Mononuclear cell (primary cell): Measurements from ENCODE around the gene BTD.

GRCh38 chr3:14652507-14653019 is 1.0 kb downstream of the CCDC174 start:
- RRBS: no CpG with 5 or more reads among the region's 23 CpGs

- RRBS: 89% methylated on average over 5 of the region's 5 CpGs
Observed at GRCh38 chr3:14803176-14803601, 15.6 kb upstream of the FGD5 start.

- RRBS: no CpG with 5 or more reads among the region's 22 CpGs
Observed at GRCh38 chr3:14819939-14820532, 1.3 kb downstream of the FGD5 start.

DNA sequence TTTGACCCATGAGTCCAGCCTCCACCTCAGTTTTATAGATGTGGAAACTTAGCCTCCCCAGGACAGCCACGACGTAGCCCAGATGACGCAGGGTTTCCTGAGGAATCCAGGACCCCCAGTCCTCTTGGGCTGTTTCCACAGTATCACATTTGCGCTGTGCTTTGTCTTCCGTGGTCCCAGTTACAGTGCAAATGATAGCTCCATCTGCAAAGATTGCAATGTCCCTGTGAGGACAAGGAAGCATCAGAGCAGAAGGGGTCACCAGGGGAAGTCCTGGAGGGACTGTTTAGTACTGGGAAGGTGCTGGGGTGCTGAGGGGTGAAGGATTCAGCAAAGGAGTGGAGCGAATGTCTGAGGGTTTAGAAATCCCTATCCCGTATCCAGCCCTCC is 34.2 kb downstream of the FGD5 start:
- RRBS: no CpG with 5 or more reads among the region's 7 CpGs

DNA sequence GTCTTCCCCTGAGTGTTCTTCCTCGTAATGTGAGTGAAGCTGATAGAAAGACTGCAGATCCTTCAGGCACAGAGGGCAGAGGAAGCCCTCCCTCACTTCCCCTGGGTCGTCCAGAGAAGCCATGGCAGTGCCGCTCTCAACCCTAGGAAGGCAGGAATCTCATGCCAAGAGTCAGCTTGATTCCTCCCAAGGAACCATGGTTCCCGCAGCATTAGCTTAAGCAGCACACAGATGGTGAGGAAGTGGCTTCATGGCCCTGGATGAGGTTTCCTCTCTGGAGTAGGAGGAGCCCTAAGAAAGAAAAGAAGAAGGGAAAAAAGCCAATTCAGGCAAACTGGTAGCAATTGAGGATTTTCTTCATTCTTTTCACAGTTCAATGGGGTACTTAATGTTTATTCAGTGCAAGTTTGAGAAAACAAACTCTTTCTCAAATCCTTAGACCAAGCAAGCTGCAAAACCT is 2.9 kb downstream of the RBSN start:
- RRBS: no CpG with 5 or more reads among the region's 4 CpGs

DNA sequence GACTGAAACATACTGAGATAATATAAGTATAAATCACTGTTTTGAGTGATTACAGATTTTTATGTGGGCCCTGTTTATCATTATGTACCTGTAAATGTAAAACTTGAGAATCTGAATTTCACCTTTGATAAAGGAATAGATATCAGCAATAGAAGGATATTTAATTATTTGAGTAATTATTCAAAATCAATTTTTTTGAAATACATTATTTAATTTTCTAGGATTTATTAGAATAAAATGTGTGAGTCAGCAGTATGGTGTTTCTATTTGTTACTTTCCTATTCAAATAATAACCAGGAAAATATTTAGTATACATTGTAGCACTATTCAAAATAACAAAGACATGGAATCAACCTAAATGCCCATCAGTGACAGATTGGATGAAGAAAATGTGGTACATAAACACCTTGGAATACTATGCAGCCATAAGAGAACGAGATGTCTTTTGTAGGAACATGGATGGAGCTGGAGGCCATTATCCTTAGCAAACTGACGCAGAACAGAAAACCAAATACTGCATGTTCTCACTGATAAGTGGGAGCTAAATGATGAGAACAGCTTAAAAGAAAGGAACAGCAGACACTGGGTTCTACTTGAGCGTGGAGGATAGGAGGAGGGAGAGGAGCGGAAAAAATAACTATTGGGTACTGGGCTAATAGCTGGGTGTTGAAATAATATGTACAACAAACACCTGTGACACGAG is 22.2 kb downstream of the CAPN7 start:
- RRBS: no CpG with 5 or more reads among the region's 5 CpGs

DNA sequence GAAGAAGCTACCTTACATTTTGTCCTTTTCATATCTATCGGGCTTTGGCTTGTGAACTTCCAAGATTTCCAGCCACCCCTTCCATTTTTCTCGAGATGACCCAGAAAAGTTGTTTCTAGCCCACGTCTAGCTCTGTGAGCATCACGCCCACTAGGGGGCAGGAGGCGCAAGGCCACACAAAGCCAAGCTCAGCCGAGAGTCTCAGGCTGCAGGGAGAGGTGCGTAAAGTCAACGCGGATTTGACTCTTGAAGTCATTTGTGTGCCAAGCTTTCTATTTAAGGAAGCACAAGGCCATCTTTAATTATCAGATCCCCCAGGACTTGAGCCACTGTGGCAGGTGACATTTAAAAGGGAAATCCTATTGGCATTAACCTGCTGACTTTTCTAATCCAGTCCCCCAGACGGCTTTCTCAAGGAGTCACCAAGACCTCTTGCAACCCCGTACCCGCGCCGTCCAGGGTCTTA is 62.0 kb downstream of the CAPN7 start:
- RRBS: no CpG with 5 or more reads among the region's 14 CpGs

DNA sequence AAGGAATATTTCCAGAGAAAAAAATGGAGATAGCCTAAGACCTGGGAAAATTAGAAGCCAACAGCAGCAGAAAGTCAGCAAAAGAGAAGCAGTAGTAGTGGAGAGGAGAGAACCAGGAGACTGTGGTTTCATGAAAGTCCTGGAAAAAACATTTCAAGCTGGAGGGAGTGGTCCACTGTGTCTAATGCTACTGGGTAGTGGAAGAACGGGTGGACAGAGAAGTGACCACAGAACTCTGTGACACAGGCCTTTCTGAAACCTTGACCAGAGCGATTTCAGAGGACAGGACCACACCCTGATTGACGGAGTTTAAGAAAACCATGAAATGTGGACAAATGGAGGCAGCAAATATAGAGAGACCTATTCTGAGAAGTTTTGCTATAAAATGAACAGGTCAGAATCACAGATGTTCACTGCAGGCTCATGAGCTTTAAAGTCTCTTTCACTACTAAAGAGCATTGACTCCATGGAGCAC is 15.4 kb upstream of the SH3BP5 start:
- RRBS: no CpG with 5 or more reads among the region's 3 CpGs

- RRBS: no CpG with 5 or more reads among the region's 14 CpGs
Observed at GRCh38 chr3:15428392-15429223, 1.2 kb downstream of the EAF1 start.

DNA sequence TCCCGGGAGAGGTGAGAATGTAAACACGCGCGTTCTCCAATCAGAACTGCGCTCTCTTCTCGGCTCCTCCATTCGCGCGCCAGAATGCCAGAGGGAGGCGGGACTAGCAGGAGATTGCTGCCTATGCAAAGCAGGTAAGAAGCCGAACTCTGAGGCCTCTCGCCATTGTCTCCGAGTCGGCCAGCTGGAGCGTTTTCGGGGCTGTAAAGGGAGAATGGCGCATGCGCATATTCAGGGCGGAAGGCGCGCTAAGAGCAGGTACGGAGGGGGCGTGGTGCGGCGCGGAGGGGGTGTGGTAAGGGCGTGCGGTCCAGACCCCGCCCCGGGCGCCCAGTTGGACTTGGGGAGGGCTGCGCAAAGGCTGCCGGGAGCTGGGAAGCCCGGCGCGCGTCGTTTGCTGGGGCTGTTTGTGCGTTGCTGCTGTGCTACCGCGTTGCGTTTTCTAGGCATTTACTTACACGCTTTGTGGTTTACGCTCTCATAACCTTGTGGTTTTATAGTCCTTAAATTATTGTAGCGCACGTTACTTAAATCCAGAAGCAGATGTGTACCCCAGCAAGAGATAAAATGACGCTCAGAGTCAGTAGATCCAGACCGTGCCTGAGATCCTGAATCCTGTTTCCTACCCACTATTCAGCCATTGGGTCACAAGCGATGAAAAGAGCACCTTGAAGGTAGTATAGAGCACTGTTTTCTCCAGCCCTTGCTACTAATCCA is at the start of gene BTD:
Gene BTD, plus strand, starts transcription at position 109 of the 717 bp plus-strand sequence.
- RRBS: 2% methylated on average over 5 of the region's 49 CpGs

- RRBS: no CpG with 5 or more reads among the region's 3 CpGs
Observed at GRCh38 chr3:15610966-15611480, 9.5 kb downstream of the BTD start.

- RRBS: no CpG with 5 or more reads among the region's 15 CpGs
Observed at GRCh38 chr3:15646738-15647525, 45.4 kb downstream of the BTD start.

DNA sequence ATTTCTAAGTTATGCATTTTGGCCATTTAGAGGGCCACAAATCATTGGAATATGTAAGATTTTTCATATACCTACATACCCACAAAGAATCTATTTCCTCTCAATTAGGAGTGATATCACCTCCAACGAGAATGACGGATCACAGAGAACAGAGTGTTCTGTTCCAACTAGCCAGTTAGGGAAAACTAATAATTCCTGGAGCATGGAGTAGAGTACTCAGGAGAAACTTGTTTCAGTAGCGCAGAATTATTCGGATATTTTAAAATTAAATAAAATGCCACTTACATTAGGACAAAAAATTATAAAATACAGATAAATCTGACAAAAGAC is 15.8 kb downstream of the ANKRD28 start:
- RRBS: no CpG with 5 or more reads among the region's 4 CpGs

- RRBS: 2% methylated on average over 50 of the region's 128 CpGs
Observed at GRCh38 chr3:15859240-15860287, 61.8 kb upstream of the ANKRD28 start.

DNA sequence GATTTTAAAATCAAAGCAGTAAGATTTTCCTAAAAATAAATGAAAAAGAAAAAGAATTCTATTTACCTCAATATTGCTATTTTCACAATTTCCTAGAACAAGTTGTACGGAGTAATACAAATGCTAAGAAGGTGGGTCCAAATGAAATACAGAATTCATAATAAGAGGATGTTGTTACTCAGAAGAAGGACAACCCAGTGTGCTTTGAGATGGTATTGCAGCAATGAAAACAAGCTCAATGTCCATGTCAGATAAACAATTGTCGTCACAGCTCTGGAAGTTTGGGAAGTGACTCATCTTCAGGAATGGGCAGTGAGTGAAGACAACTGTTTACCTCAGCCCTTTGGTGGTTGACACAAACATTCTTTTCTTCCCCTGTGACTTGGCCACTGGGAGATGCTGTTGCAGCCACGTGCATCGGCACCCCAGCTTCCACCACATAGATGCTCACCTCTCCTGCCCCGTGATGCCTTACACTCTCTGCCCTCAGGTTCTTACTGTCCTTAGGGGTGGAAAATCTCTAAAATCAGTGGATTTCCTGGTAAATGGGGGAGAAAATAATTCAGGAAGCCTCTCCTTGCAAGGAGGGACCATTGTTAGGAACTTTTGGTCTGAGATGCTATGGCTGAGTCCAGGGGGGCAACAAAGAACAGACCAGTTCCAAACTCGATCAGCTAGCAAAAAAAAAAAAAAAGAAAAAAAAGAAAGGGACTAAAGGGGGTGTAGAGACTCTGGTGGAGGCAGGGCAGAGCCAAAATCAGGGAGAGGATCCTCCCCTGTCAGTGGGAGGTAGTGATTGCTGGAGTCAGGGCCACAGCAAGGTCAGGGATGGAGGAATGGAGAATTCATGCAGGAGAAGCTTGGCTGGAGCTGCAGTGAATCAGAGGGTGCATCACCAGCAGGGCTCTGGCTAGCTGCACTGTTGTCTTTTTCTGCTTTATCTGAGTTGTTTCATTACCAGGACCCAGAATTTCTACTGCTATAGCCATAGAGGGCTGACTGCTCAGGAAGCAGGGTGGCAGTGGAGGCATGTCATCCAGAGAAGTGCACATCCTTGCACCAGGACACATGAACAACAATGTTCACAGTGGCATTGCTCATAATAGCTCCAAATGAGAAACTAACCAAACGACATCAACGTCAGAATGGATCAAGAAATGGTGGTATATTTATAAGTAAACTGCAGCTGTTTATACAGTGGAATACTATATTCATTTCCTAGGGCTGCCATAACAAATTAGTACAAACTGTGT is 113.8 kb upstream of the GALNT15 start:
- RRBS: no CpG with 5 or more reads among the region's 8 CpGs

DNA sequence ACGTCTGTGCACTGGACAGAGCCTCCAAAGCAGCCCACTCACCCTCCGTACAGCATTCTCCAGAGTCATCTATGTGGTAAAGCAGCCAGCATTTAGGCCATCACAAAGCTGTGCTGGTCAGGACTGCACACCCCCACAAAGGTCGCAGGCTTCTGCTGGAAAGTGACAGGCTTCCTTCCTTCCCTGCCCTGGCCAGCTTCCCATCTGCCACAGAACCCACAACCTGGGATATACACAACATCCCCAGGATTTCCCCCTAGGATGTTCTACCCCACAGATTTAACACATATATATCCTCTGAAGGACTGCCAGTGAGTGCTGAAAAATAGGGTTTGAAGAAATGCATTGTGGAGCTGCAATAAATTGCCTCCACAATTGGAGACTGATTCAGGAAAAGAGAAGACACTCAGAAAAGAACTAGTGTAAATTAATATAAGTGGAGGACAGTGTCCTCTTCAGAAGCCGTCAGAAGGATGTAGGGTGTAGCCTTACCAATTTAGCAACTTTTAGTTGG is 64.4 kb upstream of the GALNT15 start:
- RRBS: no CpG with 5 or more reads among the region's 4 CpGs

- RRBS: no CpG with 5 or more reads among the region's 1 CpG
Observed at GRCh38 chr3:16124696-16124997, 49.8 kb upstream of the GALNT15 start.

DNA sequence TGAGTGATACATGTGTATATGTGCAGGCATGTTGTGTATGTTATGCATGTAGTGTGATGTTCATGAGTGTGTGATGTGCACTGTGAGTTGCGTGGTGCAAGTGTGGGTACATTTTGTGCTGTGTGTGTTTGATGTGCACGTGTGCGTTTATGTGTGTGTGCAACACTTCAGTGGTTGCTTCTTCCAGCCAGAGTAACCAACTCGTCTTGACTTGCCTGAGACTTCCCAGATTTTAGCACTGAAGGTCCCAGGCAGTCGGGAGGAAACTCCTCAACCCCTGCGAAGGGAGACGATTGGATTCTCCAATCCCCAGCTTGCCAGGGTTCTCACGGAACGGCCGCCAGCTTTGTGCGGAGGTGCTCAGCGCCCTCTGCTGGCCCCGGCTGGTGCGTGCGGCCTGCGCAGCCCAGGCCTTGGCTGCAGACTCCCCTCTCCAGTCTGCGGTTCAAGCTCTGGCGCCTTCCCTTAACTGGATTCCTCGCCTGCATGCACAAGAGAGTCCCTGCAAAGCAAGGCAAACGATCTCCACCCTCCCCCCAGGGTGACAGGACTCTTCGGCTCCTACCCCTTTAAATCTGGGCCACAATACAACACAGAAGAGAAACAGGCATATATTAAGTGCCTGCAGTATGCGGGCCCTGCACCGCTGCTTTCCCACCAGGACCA is 3.8 kb downstream of the GALNT15 start:
- RRBS: no CpG with 5 or more reads among the region's 23 CpGs

GRCh38 chr3:16287710-16288470 is 22.9 kb downstream of the OXNAD1 start:
- RRBS: no CpG with 5 or more reads among the region's 8 CpGs

GRCh38 chr3:16297878-16298755 is 33.1 kb downstream of the OXNAD1 start:
- RRBS: no CpG with 5 or more reads among the region's 10 CpGs